A375 (cell line): ENCODE measurements around the genes POLA2, CDC42EP2 and LTBP3.

GRCh38 chr11:65127186-65128186 is 5.4 kb downstream of the MRPL49 start:
- RAMPAGE, long total RNA: no peak

DNA sequence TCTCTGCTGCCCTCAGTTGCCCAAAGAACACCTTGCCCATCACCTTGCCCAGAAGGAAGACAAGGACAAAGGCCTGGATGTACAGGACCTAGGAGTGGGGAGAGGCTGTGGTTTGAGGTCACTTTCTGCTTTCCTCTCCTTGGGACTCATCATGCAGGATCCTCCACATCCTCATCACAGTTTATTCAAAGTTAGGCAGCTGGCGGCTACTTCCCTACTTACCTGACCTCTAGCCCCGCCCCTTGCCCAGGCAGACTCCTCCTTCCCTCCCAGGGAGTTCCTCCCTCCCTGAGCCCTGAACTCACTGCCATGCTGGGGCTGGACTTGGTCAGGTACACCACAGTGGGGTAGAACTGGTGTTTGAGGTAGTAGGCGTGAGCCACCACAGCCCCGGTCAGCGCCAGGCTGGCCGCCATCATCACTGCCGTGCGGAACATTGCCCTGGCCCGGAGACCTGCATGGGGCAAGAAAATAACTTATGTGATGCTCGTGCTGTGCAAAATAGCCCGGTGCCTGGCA is 1.1 kb downstream of the SYVN1 start:
- RAMPAGE, long total RNA: no peak

DNA sequence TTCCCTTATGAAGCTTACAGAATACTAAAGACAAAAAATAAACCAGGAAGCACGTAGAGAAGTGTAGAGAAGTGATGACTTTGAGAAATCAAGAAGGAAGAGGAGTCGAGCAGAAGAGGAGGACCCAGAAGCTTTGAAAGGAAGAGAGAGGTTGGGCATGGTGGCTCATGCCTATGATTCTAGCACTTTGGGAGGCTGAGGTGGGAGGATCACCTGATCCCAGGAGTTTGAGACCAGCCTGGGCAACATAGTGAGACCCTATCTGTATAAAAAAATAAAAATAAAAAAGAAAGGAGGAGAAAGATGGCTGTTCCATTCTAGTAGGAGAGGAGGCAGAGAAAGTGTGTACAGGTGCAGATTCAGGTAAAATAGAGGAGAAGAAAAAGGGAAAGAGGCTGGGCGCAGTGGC is 17.2 kb upstream of the SYVN1 start:
- RAMPAGE, long total RNA: no peak

DNA sequence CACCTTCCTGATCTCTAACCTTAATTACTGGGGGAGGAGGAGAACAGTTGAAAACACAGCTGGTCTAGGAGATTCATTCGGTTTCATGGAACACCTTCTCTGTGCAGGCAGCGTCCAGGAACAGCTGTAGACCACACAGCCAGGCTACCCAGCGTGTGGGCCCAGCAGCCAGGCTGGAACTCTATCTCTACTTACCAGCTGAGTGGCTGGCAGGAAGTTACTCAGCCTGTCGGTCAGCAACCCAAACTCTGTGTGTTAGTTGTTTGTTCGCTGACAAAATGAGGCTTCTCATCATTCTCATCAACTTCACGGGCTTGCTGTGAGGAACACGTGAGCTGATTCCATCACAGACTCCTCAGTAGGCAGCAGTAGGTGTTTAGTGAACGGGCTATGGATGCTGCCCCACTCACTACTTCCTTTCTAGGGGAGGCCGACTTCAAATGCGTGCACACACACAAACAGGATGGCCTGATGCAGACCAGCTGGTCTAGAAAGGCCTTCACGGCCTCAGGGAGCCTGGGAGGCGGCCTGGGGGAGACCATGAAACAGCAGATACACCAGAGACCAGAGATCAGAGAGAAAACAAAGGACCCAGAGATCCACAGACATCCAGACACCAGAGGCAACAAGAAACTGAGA is 849 bp upstream of the SPDYC start:
- RAMPAGE, long total RNA: no peak

DNA sequence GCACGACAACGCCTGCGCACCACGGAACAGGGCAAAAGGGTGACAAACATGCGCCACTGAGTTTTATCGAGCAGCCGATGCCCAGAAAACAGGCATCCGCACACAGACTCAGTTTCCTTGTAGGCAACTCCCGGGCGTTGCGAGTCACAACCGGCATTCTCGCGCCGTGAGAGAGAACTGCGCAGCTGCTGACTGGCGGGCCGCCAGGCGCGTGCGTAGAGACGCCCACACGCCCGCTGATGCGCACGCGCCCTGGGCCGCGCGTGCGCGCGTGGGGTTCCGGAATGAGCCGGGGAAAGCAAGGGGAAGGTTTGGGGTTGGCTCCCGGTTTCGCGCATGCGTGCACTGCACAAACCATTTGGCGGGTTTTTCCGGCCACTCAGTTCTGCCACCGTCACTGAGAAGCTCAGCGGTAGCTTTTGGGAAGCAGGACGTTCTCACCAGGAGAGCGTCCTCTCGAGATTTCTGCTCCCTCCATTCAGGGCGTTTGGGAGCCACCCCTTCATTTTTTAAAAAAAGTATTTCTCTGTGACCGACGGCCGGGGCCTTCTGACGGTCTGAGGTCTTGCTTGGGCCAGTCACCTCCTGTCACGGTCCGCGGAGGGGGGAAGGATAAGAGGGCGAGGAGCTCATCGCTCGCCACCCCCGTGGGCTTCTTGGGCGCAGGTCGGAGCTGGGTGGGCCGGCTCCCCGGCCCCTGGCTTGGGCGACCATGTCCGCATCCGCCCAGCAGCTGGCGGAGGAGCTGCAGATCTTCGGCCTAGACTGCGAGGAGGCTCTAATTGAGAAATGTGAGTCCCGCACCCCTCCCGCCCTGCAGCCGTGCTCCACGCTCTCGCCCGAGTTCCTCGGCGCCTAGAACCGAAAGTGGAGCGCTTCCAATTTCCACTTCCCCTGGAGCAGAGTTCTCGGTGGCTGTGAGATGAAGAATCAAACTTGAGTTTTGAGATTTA is at the start of gene POLA2:
Gene POLA2, plus strand, starts transcription at position 382 of the 953 bp plus-strand sequence.
- RAMPAGE, long total RNA: start-site peak on the plus strand centred at position 380 of the sequence, 196 bp wide, 48 and 34 reads in 2 replicates

GRCh38 chr11:65314279-65315178 is at the start of gene CDC42EP2:
Gene CDC42EP2, plus strand, starts transcription at chr11:65314866.
- RAMPAGE, long total RNA: no peak

- RAMPAGE, long total RNA: no peak
Measured at GRCh38 chr11:65329955-65330392, 3.7 kb upstream of the DPF2 start.

- RAMPAGE, long total RNA: no peak
Measured at GRCh38 chr11:65366364-65366765, 11.8 kb downstream of the TIGD3 start.

GRCh38 chr11:65381739-65382051 is 751 bp downstream of the SLC25A45 start:
- RAMPAGE, long total RNA: no peak

GRCh38 chr11:65400468-65401041 is 14.1 kb downstream of the FRMD8 start:
- RAMPAGE, long total RNA: no peak

GRCh38 chr11:65413238-65414089 is 27.0 kb downstream of the FRMD8 start:
- RAMPAGE, long total RNA: no peak

- RAMPAGE, long total RNA: no peak
Measured at GRCh38 chr11:65436405-65436650, 49.9 kb downstream of the FRMD8 start.

- RAMPAGE, long total RNA: no peak
Measured at GRCh38 chr11:65439103-65440127, 53.0 kb downstream of the FRMD8 start.

DNA sequence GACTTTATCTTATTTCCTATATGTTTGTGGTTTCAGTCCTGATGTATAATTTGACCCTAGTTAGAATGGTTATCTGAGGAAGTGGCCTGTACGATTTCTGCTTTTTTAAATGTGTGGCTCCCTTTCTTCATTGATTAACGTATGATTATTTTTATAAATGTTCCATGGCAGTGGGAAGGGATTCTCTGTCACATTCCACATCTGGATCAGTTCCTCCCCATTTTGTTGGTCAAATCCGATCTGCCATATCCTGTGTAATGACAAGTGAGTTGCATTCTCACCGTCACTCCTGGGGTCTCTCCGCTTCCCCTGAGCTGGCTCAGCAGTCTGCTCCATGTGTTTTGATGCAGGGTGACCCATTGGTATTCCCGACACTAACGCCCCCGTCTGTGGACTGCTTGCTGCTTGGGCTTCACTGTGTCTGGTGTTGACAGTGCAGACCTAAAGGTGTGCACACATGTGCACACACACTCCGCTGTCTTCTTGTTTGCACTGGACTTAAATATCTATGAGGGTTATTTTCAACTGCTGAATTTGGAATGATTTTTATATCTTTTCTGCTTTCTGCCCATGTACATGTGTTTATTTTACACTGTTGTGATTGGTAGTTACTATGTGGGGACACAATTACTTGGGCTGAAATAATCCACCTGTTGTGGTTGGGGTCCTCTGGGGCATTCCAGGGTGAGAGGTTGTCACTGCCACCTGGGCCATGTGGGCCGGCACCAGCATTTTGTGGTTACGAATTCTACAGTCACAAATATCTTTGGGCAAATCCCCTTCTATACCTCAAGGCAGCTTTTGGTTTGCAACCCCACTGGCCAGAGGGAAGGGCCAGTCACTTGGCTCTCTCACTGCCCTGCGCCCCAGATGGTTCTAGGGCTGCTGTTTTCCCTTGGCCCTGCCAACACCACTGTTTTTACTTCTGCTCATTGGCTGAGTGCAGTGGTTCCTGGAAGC is 56.7 kb downstream of the FRMD8 start:
- RAMPAGE, long total RNA: no peak

- RAMPAGE, long total RNA: no peak
Measured at GRCh38 chr11:65477002-65477389, 47.9 kb upstream of the SCYL1 start.

DNA sequence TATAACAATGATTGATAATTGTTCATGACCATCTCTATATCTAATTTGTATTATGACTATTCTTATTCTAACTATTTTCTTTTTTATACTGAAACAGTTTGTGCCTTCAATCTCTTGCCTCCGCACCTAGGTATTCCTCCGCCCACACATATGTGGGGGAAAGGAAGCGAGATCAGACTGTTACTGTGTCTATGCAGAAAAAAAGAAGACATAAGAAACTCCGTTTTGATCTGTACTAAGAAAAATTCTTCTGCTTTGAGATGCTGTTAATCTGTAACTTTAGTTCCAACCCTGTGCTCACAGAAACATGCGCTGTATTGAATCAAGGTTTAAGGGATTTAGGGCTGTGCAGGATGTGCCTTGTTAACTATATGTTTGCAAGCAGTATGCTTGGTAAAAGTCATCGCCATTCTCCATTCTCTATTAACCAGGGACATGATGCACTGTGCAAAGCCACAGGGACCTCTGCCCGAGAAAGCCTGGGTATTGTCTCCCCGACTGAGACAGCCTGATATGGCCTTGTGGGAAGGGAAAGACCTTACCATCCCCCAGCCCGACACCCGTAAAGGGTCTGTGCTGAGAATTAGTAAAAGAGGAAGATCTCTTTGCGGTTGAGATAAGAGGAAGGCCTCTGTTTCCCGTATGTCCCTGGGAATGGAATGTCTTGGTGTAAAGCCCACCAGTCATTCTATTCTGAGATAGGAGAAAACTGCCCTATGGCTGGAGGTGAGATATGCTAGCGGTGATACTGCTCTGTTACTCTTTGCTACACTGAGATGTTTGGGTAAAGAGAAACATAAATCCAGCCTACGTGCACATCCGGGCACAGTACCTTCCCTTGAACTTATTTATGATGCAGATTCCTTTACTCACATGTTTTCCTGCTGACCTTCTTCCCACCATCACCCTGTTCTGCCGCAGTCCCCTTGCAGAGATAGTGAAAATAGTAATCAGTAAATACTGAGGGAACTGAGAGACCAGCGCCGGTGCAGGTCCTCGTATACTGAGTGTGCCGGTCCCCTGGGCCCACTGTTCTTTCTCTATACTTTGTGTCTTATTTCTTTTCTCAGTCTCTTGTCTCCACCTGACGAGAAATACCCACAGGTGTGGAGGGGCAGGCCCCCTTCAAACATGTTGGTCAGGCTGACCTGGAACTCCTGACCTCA is 1.9 kb upstream of the SCYL1 start:
- RAMPAGE, long total RNA: no peak

- RAMPAGE, long total RNA: no peak
Measured at GRCh38 chr11:65541351-65542052, 16.6 kb downstream of the SCYL1 start.

DNA sequence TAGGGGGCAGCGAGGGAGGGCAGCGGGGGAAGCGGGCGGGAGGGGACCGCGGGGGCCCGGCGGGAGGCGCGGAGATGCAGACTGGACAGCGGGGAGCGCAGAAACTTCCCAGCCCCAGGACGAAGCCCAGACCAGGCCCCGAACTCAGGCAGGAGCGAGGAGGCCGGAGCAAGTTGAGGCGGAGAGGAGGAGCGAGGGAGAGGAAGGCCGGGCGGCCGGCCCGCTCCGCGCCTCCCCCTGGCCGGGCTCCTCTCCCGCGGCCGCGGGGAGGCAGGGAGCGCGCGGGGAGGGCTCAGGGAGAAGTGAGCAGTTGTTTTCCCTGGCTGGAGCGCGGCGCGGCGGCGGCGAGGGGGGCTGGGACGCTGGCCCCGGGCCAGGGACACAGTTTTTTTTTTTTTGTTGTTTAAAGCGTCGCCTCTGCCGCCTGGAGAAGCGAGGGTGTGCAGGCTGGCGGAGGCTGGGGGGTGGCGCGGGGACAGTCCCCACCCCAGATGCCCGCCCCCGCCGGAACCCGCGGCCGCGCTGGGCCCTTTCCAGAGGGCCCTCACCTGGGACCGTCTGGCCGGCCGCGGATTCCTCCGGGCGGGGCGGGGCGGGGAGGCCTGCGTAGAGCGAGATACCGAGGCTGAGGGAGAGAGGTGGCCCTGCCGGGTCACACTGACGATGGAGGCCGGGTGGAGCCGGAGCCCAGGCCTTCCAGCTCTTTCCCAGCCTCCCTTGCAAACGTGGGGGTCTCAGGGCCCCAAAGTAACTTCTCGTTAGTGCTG is at the start of gene LTBP3:
Gene LTBP3, minus strand, starts transcription at position 304 of the 767 bp plus-strand sequence.
- RAMPAGE, long total RNA: no peak

DNA sequence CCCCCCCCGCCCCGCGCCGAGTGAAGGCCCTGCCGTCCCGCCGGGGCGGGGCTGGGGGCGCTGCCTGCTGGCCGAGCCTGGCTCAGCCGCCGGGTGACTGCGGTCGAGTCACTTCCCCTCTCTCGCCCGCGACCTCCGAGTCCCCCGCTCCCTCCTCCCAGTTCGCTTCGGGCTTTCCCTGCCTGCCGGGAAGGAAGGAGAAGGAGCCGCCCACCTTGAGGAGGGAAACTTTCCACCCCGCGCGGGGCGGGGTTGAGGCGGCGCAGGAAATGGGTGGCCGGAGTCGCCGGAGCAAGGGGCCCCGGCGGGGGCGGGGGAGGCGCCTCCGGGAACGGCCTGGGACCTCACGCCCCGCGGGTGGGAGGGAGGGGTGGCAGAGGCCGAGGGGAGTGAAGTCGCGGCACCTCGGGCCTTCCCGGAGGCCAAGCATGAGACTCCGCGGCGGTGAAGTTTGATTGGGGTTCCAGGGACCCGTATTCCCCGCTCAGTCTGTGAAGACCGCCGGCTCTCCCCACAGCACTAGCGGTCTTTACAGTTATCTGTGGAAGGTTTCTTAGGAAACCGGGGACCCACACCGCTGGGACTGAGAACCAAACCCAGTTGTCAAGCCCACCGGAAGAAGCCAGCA is 1.4 kb upstream of the EHBP1L1 start:
- RAMPAGE, long total RNA: no peak

DNA sequence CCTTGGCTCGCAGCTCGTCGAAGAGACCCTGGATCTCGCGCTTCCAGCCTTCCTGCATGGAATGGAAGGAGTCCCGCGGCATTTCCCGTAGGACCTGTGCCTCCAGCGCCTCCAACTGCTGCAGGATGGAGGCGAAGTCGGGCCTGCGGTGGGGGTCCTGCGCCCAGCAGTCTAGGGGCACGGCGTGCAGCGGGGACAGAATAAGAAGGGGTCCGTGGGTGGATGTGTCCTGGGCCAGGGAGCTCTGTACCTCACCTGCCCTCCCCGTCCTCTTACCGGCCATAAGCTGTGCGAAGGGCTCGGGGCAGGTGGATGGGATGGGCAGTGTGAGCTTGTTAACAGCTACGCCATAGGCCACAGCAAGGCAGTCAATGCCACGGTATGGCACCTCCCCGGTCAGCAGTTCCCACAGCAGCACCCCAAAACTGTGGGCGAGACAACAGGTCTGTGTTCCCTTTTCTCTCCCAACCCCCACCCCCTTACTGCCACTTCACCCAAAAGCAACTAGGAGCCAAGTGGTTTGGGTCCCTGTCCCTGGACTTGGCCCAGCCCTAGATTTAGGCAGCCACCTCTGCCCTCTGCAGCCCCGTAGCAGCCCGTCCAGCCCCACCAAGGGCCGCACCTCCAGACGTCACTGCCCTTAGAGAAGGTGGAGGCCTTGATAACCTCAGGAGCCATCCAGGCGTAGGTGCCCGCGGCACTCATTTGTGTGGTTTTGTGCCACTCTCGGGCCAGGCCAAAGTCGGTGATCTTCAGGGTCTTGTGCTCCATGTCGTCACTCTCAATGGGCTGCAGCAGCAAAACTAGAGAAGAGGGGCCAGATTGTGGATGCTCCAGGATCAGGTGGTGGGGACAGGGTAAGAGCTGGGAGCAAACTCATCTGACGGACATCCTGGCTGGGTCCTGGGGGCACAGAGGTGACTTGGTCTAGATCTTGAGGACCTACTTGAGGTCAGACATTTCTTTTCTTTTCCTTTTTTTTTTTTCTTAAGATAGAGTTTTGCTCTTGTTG is 6.1 kb downstream of the MAP3K11 start:
- RAMPAGE, long total RNA: no peak